Sigmoid colon (tissue), 4 donors: Measurements from ENCODE around the genes IGSF6 and POLR3E.

DNA sequence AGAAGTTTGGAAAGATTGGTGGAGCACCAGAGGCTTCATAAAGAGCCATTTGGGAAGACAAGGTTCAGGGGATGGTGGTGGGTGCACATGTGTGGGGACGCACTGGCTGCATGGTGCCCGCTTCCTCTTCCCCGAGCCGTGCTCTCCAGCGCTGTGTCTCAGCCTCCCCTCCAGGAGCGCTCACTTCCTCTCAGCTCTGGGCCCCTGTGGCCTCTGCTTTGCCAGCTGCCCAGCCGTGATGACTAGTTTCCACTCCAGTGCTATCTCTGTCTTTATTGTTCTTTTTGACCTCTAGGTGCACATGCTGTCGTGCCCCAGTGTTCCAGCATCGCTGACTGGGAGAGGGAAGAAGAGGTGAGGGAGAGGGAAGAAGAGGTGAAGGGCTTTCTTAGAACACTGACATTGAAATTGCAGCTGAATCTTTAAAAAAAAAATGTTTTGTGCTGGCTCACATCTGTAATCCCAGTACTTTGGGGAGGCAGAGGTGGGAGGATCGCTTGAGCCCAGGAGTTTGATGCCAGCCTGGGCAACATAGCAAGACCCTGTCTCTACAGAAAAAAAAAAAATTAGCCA, 78.4 kb upstream of the CRYM start:
- PRO-cap: no peak
- RAMPAGE, long total RNA, 4 experiments: no peak in any of the 4 experiments

- PRO-cap: no peak
- RAMPAGE, long total RNA, 4 experiments: no peak in any of the 4 experiments
Measured at GRCh38 chr16:21364163-21364830, 86.2 kb upstream of the CRYM start.

GRCh38 chr16:21652386-21652807, at the start of gene IGSF6:
Gene IGSF6, minus strand, starts transcription at chr16:21652608.
- PRO-cap: no peak
- RAMPAGE, long total RNA, 4 experiments: start-site peak on the minus strand in 2 of 4 experiments, at chr16:21652604-21652611 at its widest, 17 to 22 reads per replicate

GRCh38 chr16:21835727-21836040, 21.9 kb downstream of the NPIPB4 start:
- PRO-cap: no peak
- RAMPAGE, long total RNA, 4 experiments: no peak in any of the 4 experiments

- PRO-cap: no peak
- RAMPAGE, long total RNA, 4 experiments: no peak in any of the 4 experiments
Measured at GRCh38 chr16:21950947-21951768, 2.0 kb upstream of the UQCRC2 start.

- PRO-cap: bidirectional peak, plus-strand start at chr16:21953323, minus-strand start at chr16:21953014
- RAMPAGE, long total RNA, 4 experiments: start-site peak on the minus strand in 1 of 4 experiments, at chr16:21952988-21953040 at its widest, 8 reads per replicate
Measured at GRCh38 chr16:21952771-21953168, 391 bp upstream of the UQCRC2 start.

GRCh38 chr16:22030821-22031555, 23.1 kb downstream of the MOSMO start:
- PRO-cap: no peak
- RAMPAGE, long total RNA, 4 experiments: no peak in any of the 4 experiments

DNA sequence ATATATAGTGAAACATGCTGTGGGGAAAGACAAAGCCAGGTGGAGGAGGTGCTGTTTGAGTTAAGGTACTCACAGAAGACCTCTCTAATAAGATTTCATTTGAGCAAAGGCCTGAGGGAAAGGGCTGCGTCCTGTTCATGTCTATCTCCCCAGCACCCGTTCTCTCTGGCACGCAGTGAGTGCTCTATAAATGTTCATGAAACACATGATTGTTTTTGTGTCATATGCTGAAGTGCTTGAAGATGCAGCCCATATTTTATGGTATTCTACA, 942 bp downstream of the VWA3A start:
- PRO-cap: no peak
- RAMPAGE, long total RNA, 4 experiments: no peak in any of the 4 experiments

DNA sequence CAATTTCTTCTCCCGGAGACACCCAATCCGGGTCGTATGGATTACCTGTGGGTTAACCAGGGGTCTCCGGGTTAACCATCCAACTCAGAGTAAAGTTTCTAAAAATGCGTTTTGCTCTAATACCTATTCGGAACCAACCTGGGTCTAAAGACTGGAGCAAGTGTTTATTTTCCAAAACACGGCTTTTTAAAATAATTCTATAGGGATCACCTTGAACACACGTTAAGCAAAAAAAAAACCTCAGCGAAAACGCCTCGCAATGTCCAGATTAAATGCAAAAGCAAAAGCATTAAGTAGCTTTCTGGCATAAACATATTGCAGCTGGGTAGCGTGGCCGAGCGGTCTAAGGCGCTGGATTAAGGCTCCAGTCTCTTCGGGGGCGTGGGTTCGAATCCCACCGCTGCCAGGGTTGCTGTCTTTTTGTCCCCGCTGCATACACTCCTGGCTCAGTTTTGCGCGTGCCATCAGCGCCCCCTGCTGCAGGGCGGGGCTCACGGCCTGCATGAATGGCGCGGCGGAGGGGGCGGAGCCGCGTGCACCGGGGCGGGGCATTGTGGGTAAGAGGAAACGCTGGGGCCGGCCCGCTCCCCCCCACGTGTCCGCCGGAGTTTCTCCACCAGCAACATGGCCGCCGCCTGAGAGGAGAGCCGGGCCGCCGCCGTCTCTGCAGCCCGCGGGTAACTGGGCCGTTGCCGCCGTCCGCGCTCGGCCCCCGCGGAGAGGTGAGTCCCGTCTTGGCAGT, at the start of gene POLR3E:
TSS of gene POLR3E (plus strand) at position 594 of the 742 bp plus-strand sequence.
- PRO-cap: unidirectional peak, plus-strand start at position 638 of the sequence
- RAMPAGE, long total RNA, 4 experiments: start-site peak on the plus strand in 4 of 4 experiments, centred at positions 596 to 617 of the sequence, 96 to 357 reads per replicate

DNA sequence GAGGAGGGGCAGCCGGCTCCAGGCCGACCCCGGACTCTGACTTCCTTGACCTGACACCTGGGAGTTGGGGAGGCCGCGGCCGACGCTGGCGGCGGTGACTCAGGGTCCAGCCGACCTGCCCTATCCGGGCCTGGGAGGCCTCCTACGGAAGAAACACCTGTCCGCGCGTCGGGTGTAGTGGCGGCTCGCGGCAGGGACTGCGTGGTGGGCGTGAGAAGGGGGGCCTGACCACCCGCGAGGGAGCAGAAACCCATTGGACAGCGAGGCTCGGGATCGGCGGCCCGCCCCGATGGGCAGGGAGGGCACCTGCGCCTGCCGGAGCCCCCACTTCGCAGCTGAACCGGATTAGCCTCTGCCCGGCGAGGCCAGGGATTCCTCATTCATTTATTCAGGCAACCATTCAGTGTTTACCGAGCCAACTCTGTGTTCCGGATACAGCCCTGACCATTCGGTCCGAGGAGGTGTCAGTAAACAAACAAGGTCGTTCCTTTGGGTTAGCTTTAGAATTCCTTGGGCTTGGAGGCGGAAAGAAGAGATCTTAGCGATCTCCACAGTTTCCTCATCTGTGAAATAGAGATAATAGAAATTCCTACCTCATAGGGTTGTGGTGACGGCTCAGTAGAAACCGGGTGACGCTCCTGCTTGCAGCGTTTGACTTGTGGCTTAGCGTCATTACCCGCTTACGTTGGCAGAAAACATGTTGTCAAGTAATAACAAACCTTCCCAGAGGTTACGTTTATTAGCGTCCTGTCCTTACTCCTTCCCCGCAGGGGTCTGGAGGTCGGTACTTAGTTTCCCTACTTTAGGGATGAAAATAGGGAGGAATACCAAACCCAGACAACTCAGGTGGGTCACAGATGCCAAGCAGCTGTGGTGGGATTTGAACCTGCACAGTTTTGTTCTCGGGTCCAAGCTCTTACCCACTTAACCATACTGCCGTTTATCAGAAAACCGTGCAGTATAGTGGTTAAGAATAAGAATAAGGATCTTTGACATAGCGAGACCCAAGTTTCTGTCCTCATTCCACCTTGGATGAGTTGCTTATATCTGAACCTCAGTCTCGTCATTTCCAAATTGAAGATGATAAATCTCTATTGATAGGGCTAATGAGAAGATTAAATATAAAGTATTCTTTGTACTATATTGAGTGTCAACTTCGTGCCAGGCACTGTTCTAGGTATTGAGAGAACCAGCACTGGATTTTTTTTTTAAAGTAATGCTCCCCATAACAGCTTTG, 892 bp downstream of the POLR3E start:
- PRO-cap: unidirectional peak, minus-strand start at position 199 of the sequence
- RAMPAGE, long total RNA, 4 experiments: start-site peak on the minus strand in 1 of 4 experiments, centred at position 942 of the sequence, 6 reads per replicate

DNA sequence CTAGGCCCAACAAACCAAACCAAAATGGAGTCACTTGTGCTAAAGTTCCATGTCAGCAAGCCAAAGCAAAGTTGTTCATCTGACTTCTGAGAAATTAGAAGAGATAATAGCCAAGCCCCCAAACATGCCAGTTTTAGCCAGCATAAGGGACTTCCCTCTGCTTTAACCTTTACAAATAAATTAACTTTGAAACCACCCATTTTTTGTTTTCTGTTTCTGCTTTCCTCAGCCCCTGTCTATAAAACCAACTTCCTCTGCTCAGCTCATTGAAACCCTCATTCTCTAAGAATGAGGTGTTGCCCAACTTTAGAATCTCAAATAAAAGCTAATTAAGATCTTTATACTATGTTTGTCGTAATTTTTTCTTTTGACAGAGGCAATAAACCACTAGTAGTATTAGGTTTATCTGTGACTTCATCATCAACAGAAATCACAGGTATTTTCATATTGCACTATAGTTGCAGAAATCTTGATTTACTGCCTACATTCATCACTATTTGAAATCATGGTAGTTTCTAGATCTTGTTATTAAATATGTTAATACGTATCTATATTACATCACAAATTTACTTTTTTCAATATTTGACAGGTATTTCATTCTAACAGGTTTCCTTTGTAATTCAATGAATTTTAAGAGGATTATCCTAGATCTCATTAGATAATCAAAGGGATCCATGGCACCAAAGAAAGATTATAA, 18.7 kb downstream of the CDR2 start:
- PRO-cap: no peak
- RAMPAGE, long total RNA, 4 experiments: no peak in any of the 4 experiments

- PRO-cap: no peak
- RAMPAGE, long total RNA, 4 experiments: no peak in any of the 4 experiments
Measured at GRCh38 chr16:22357572-22358789, 16.4 kb downstream of the CDR2 start.

DNA sequence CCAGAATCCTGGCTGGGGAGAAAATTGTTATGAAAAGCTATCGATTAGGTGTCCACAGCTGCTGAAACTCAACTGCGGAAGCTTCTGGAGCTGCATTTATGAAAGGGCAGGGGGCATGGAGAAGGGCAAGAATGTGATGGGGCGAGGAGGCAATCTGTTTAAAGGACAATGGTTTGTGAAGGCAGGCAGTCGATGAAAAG, 24.5 kb downstream of the HS3ST2 start:
- PRO-cap: no peak
- RAMPAGE, long total RNA, 4 experiments: no peak in any of the 4 experiments

DNA sequence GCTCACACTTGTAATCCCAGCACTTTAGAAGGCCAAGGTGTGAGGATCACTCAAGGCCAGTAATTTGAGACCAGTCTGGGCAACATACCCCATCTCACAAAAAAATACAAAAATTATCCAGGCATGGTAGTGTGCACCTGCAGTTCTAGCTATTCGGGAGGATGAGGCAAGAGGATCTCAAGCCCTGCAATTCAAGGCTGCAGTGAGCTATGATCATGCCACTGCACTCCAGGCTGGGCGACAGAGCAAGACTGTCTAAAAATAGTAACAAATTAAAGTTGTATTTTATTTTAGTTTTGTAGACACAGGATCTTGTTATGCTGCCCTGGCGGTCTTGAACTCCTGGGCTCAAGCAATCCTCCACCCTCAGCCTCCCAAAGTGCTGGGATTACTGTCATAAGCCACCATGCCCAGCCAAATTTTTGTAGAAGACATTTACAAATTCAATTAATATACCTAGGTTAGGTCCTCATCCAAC, 18.2 kb downstream of the USP31 start:
- PRO-cap: no peak
- RAMPAGE, long total RNA, 4 experiments: no peak in any of the 4 experiments

- PRO-cap: unidirectional peak, plus-strand start at chr16:23132450
- RAMPAGE, long total RNA, 4 experiments: no peak in any of the 4 experiments
Measured at GRCh38 chr16:23132298-23132618, 17.0 kb downstream of the USP31 start.

GRCh38 chr16:23132654-23133625, 16.3 kb downstream of the USP31 start:
- PRO-cap: unidirectional peak, minus-strand start at chr16:23133273
- RAMPAGE, long total RNA, 4 experiments: no peak in any of the 4 experiments

DNA sequence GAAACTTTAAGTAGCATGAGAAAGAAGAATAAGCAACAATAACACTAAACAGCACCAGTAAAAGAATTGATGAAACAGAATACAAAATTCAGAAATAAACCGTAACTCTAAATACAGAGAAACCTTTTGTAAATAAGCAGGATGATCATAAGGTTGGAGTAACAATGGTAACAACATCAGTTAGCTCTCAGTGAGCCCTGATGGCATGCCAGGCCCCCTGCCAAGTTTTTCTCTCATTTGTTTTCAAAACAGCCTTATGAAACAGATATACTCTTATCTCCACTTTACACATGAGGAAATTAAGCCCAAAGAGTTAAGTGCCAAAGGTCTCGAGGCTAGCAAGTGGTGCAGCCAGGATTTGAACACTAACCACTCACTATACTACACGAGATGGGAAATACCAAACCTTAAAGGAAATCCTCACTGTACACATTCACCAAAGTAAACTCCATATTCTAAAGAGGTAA, 15.0 kb downstream of the USP31 start:
- PRO-cap: no peak
- RAMPAGE, long total RNA, 4 experiments: no peak in any of the 4 experiments

- PRO-cap: no peak
- RAMPAGE, long total RNA, 4 experiments: no peak in any of the 4 experiments
Measured at GRCh38 chr16:23141884-23142874, 7.1 kb downstream of the USP31 start.

- PRO-cap: no peak
- RAMPAGE, long total RNA, 4 experiments: no peak in any of the 4 experiments
Measured at GRCh38 chr16:23279636-23280250, 22.4 kb upstream of the SCNN1B start.

DNA sequence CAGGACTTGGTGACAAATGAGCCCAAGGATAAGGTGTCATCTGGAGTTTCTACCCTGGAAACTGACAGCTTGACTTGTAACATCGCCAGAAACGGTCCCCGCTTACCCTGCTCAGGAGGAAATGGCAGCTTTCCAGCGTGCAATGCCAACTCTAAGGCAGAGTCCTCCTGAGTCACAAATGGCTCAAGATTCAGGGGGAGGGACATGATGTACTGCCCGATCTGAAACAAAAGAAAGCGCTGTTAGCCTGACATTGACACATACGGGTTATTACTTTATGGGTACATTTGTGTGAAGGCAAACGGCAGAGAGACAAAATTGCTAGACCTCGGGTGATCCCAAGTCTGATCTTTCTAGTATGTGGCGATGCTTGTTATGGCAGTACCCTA, 59.9 kb downstream of the COG7 start:
- PRO-cap: no peak
- RAMPAGE, long total RNA, 4 experiments: no peak in any of the 4 experiments